Islet of Langerhans (tissue), 1 donor: ENCODE measurements around the gene INF2.

GRCh38 chr14:103627980-103628591, 925 bp upstream of the KLC1 start:
- RRBS: 6% methylated on average over 18 of the region's 32 CpGs

GRCh38 chr14:103677278-103677563, 38.0 kb downstream of the XRCC3 start:
- RRBS: no CpG with 5 or more reads among the region's 4 CpGs

- RRBS: no CpG with 5 or more reads among the region's 36 CpGs
Measured at GRCh38 chr14:103695901-103697141, 18.9 kb downstream of the XRCC3 start.

- RRBS: no CpG with 5 or more reads among the region's 8 CpGs
Measured at GRCh38 chr14:103742050-103742531, 26.5 kb downstream of the ZFYVE21 start.

DNA sequence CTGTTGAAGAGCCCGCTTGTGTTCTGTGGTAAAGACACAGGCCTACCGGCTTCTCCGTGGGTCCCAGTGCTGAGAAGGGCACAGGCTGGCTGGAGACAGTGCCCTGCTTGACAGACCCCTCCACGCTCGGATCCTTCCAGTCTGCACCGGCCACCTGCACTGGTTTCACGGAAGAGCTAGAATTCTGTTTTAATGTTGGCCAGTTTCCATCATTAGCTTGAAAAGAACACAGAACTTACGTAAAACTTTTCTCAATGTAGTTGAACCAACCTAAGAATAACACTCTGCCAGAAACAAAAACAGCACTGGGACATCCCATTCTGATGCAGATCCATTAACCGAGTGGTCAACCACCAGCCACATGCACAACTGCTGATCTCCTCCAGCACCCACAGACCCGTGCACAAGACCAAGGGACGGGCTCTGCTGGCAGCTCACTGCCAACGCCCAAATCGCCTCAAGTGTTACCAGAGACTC, 27.0 kb downstream of the ZFYVE21 start:
- RRBS: 98% methylated on average over 3 of the region's 13 CpGs

DNA sequence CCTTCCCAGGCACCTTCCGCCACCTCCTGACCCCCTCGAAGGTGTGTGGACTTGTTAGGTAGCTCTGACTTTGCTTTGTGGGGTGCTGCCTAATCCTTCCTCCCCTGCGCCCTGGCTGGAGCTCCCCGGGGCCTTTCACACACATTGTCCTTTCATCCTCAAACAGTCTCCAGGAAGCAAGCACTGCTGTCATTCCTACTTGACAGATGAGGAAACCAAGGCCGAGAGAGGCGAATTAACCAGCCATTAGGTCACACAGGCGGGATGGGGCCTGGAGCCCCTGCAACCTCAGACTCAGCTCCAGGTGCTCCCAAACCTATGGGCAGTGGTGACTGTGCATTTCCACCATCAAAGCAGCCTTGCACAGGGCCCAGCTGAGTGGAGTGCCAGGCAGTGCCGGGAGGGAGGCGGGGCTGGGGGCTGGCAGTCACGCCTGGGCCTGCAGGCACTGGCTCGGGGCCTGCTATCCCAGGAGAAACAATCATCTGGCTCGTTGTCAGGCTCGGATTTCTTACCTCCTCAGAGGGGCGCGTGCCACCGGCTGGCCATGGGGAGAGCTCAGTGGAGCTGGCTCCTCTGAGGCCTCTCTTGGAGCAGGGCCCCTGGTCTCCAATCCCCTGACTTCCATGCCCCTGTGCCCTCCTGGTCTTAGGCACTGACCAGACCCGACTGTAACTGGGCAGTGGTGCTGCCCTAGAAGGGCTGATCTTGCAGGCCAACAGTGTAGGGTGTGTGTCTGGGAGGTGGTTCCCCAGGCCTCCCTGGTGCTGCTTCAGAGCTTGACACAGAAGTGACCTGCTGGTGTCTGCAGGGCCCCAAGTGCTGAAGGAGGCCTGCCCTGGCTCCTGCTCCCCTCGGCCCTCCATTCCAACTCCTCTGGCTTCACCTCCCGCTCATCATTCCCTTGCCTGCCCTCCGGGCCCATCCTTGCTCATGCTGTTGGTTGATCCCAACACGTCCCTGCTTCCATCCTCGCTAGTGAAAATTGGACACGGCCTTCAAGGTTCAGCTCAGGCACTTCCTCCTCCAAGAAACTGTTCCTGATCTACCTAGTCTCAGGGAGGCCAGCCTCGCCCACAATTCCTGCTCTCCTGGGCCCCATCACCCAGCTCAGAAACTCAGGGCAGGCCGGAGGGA, 20.2 kb upstream of the PPP1R13B start:
- RRBS: no CpG with 5 or more reads among the region's 25 CpGs

DNA sequence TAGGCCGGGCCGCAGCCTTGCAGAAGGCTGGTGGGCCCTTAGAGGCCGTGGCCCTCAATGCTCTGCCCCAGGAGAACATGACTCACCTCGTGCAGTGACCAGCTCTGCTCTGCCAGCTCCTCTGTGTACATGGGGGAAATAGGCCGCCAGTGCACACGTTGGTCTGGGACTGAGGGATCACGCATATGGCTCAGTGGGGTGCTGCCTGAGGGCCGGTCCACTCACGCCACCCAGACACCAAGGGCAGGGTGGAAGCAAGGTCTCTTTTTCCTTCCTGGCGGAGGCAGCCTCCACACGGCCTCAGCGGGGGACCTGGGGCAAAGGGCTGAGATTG, 32.1 kb downstream of the ATP5MJ start:
- RRBS: no CpG with 5 or more reads among the region's 12 CpGs

GRCh38 chr14:104048608-104049540, 36.6 kb upstream of the ASPG start:
- RRBS: no CpG with 5 or more reads among the region's 3 CpGs

DNA sequence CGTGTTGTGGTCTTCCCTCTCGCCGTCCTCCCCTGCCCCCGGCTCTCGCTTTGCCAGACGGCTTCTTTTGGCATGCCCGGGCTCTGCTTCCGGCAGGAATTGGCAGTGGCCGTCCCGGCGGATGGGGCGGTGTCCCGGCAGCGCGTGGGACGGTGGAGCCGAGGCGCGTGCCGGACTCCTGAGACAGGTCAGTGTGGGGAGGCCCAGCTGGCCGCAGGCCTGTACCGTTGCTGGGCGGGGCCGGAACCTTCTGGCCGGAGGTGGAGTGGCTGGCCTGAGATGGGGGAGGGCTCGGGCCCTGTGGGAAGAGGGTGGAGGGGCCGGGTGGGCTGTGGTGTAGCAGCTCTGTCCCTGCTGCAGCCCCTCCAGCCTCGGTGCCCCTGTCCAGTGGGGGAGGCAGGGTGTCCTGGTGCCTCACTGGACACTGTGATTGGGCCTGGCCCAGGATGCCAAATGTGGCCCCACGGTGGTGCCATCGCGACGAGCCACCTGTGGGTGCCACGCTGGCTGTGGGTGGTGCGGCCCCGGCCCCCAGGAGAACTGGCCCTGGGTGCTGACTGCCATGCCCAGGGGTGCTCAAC, 17.3 kb downstream of the KIF26A start:
- RRBS: 78% methylated on average over 19 of the region's 35 CpGs

- RRBS: no CpG with 5 or more reads among the region's 21 CpGs
Measured at GRCh38 chr14:104281005-104281480, 142.7 kb downstream of the KIF26A start.

GRCh38 chr14:104389292-104389726, 190.3 kb upstream of the C14orf180 start:
- RRBS: 88% methylated on average over 1 of the region's 6 CpGs

- RRBS: 13% methylated on average over 12 of the region's 80 CpGs
Measured at GRCh38 chr14:104688654-104689728, at the start of gene INF2. Gene INF2, plus strand, starts transcription at chr14:104689618.

GRCh38 chr14:104707192-104707636, 16.8 kb upstream of the ADSS1 start:
- RRBS: no CpG with 5 or more reads among the region's 13 CpGs

DNA sequence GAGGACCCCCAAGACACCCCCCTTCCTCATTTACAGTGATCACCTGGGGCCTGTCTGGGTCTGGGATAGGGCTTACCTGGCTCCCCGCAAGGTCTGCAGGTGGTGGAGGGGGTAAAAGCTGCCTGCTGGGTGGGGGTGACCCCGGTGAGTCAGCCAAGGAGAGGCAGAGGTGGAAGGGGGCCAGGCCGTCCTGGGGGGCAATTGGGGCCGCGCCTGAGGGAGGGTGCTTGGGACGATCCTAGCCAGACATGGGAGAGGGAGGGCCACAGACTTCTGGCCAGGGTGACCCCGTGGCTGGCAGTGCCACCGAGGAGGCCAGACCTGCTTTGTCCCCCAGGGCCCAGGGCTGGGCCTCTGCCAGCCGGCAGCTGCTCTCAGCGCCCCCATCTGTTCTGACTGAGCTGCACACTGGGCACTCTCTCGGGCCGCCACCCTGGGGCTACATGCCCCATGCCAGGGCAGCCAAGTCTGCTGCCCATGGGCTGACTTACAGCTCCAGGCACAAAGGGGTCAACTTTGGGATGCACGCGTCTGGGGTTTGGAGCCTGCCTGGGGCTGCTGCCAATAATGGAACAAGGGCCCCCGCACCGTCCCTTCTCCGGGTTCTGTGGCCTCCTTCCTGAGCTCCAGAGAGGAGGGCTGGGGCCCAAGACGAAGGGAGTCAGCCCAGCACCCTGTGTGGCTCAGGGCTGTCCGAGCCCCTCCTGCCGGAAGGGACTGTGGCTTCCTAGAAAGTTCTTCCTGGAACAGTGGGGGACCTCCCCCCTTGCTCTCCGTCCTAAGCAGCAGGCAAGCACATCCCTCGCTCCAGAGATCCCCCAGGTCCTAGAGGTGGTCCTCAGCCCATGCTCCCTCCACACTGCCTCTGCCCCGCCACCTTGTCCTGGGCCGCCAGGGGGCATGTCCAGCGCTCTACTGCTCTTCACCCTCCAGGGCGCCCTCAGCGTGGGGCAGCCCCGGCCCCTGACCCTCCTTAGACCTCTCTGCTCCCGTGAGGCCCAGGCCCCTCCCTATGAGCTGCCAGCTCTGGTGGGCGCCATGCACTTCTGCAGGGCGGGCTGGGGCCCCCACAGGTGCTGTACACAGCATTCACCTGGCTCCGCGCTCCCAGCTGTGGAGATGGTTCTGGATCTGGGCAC, 1.2 kb downstream of the ADSS1 start:
- RRBS: no CpG with 5 or more reads among the region's 33 CpGs

GRCh38 chr14:104767076-104767971, 14.4 kb downstream of the SIVA1 start:
- RRBS: no CpG with 5 or more reads among the region's 19 CpGs

GRCh38 chr14:104773774-104774226, 20.9 kb downstream of the SIVA1 start:
- RRBS: no CpG with 5 or more reads among the region's 28 CpGs

GRCh38 chr14:104779889-104780294, 15.7 kb downstream of the AKT1 start:
- RRBS: no CpG with 5 or more reads among the region's 17 CpGs

DNA sequence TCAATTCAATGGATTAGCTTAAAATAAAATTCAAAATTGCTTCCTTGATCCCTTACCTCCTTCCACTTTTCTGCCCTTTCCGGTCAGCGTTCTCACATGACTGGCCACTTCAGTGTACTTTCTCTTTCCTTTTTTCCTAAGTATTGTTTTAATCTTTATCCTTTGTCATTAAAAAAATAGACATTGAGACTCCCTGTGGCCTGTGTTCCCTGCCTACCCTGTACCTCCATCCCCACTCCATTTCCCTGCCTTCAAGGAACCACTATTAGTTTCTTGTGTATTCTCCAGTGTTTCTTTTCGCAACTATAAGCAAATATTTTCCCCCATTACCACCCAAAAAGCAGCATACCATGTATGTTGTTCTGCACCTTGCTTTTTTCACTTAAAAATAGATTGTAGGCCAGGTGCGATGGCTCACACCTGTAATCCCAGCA, 13.4 kb downstream of the ZBTB42 start:
- RRBS: no CpG with 5 or more reads among the region's 4 CpGs

DNA sequence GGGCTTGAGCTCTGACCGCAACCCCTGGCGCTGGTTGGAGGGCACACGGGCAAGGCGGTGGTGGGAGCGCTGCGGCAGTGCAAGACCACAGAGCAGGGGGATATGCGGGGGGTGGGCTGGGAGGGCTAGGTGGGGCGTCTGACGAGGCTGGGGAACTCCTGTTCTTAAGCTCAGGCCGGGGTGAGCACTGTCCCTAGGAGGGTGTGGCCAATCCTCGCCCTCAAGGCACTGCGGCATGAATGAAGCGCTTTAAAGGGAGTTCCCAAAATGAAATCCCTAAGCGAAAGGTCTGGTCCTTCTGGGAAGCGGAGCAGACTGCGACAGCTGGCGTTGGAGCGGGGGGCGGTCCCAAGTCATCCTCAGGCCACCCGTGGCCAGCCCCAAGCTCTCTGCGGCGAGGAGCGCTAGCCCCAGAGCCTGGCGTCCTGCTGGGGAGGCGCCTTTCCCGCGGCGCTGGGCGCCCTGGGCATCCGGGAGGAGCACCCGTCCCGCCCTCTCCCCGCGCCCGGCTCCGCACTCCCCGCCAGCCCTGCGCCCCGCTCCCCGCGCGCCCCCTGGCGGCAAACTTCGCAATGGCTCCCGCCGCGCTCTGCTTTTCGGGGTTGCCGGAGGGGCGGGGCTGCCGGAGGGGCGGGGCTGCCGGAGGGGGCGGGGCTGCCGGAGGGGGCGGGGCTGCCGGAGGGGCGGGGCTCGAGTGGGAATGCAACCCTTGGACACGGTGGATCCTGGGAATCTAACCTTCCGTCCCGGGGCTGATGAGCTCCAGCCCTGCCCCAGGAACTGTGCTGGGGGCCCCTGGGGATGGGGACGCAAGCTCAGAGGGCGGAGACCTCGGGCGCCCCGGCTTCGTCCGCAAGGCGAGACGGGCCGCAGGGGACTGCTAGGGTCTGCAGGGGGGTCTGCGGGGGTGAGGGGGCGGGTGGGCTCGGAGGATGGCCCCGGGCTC, 25.4 kb downstream of the ZBTB42 start:
- RRBS: 3% methylated on average over 19 of the region's 76 CpGs

- RRBS: no CpG with 5 or more reads among the region's 10 CpGs
Measured at GRCh38 chr14:104899021-104899246, 25.7 kb upstream of the PLD4 start.